CD14-positive monocyte (primary cell): ENCODE measurements around a stretch of chr19.

GRCh38 chr19:58557710-58558089, 711 bp downstream of the UBE2M start:
- CAGE, long polyA plus RNA: no peak

DNA sequence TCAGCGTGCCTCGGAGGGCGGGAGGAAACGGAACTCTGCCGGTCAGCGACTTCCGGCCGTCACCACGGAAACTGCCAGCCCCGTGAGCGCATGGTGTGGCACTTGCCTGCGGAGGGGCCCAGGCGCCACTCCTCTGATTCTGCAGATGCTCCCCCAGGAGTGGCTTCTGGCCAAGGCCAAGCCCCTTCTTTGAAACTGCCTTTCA, 1.1 kb upstream of the UBE2M start:
- CAGE, long polyA plus RNA: no peak

GRCh38 chr19:58561819-58562242, 3.4 kb upstream of the UBE2M start:
- CAGE, long polyA plus RNA: no peak

DNA sequence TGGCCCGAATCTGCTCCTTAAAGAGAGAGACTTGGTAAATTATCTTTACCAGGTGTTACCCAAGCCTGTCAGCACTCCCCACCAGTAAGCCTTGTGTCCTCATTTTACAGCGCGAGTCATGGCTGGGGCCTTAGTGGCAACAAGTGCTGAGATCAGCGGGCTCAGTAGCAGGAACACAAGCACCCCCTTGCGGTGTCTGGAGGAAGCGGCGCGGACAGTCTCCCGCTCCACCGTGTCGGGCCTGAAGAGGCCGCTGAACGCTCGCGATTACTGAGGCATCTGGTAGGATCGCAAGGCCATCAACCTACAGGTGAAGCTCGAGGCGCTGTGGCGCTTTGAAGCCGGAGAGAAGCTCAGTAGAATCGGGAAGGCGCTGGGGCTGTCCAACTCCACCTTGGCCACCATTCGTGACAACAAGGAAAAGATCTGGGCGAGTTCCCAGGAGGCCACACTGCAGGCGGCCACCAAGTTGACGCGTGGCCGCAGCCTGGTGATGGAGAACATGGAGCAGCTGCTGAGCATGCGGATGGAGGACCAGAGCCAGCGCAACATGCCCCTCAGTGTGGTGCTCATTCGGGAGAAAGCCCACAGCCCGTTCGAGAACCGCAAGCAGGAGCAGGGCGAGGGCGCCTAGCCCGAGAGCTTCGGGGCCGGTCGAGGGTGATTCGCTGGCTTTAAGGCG, 8.1 kb upstream of the MZF1 start:
- CAGE, long polyA plus RNA: no peak